Bronchus fibroblast of lung (primary cell): ENCODE results near the genes SHC4, HDC, USP50 and TMOD3.

DNA sequence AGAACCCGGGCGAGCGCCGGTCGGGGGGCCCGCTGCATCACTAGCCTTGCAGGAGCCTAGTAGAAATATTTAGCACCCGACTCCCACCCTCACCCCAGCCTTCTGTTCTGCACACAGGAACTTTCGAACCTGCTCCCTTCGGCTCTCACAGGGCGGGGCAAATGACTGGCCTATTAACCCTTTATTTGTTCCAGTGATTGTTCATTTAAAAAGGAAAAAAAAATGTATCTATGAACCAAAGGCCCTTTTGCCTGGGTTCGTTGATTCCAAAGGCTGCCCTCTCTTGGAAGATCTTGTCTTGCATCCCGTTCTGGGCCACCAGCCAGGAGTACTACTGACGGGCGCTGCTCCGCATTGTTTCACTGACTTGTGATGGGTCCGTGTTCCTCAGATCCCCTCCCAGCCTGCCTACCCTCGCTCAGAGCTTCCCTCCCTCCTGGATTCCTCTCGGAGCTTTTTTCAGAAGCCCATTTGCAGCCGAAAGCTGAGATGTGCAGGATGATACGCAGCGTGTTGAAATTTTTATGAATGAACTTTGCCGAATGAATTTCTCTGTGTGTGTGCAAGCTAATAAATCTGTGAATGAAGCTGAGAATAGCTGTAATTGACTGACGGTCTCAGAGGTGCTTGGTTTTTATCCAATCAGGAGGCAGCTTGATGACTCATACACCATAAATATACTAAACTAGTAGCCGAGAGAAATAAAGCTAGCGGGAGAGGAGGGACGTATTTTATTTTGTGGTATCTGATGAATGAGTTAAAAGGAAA lies at the start of gene SHC4:
SHC4 (minus strand) TSS at position 584 of the 768 bp plus-strand sequence.
- RAMPAGE, long total RNA = no peak

DNA sequence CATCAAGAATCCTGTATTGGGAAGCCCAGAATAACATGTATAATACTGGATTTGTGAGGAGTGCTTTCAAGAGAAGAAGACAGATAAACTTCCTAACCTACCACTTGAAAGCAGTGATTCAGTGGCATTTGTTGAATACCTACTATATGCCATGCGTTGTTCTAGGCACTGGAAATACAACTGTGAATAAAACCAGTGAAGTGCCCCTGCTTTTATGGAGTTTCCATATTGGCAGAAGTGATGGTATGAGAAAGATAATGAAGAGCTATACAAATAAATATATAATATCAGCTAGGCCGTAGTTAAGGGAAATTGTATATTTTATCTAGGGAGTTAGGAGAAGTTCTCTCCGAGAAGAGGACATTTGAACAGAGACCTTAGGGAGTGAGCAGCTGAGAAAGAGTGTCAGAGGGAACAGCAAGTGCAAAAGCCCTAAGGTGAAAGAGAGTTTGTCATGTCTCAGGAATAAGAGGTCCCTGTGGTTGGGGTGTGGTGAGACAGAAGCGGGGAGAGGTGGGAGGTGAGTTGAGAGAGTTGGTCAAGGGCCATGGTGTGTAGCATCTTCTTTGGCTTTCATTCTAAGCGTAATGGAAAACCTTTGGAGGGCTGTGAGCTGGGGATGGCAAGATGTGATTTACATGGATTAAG lies 76.8 kb downstream of the GALK2 start:
- RAMPAGE, long total RNA = no peak

- RAMPAGE, long total RNA = no peak
Observed at GRCh38 chr15:49428052-49429170, 5.4 kb downstream of the FGF7 start.

GRCh38 chr15:49720105-49720477 lies 99.2 kb downstream of the DTWD1 start:
- RAMPAGE, long total RNA = no peak

DNA sequence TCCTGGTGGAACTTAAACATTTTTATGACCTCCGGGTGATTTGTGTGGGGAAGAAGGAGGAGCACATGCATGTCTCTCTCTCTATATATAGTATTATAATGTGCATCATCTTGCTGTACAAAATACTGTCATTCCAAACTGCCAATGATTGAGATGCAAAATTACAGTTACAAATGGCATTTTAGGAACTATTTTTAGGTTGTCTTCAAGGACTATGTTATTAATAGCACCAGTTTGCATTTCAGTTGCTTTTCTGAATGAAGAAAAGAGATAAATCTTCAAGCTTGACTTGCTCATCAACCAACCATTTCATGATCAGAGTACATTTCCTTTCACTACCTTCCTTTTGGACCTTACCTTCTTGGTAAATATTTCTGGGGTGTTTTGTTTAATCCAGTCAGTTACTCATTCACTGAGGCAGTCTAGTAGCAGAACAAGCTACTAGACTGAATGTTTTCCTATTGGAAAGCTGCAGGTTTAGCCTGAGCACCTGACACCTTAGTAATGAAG lies 8.1 kb downstream of the SLC27A2 start:
- RAMPAGE, long total RNA = no peak

DNA sequence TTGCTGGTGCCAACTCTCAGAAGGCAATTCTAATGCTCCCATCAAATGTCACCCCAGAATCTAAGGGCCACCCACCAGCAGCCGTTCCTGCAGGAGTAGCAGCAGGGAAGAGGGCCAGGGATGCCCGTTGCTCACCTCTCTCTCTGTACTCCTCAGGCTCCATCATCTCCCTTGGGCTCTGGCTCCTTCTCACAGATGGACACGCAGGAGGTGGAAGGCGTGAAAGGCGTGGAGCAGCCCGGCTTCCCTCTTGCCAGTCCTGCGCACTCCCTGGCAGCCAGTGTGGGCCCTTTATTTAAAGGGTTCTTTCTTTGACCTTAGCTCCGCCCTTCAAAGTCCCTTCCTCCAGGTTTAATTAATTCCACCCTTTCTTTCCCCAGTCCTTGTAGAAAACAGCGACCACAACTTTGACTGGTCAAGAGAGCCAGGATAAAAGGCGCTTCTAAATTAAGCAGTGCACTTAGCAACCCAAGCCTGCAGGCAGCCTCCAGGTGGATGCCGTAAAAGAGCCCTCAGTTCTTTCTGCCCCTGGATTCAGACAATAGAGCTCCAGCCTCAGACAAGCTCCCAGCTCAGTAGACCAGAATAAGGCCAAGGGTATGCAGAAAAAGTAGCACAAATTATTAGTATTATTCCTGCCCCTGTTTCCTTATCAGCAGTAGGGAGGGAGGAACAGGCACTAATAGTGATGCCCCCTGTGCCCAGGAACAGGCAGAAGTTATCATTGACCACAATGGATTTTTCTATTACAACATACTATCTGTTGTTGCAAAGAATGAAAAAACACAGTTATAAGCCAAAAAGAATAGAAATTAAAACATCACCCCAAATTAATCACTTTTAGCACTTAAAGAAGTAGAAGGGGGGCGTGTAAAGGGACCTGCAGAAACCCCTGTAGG lies at the start of gene HDC:
HDC (minus strand) TSS at position 269 of the 899 bp plus-strand sequence.
- RAMPAGE, long total RNA = no peak

GRCh38 chr15:50546446-50546968 lies at the start of gene USP50:
USP50 (minus strand) TSS chr15:50546666.
- RAMPAGE, long total RNA = no peak

GRCh38 chr15:51089542-51090141 lies 5.1 kb downstream of the TNFAIP8L3 start:
- RAMPAGE, long total RNA = no peak

DNA sequence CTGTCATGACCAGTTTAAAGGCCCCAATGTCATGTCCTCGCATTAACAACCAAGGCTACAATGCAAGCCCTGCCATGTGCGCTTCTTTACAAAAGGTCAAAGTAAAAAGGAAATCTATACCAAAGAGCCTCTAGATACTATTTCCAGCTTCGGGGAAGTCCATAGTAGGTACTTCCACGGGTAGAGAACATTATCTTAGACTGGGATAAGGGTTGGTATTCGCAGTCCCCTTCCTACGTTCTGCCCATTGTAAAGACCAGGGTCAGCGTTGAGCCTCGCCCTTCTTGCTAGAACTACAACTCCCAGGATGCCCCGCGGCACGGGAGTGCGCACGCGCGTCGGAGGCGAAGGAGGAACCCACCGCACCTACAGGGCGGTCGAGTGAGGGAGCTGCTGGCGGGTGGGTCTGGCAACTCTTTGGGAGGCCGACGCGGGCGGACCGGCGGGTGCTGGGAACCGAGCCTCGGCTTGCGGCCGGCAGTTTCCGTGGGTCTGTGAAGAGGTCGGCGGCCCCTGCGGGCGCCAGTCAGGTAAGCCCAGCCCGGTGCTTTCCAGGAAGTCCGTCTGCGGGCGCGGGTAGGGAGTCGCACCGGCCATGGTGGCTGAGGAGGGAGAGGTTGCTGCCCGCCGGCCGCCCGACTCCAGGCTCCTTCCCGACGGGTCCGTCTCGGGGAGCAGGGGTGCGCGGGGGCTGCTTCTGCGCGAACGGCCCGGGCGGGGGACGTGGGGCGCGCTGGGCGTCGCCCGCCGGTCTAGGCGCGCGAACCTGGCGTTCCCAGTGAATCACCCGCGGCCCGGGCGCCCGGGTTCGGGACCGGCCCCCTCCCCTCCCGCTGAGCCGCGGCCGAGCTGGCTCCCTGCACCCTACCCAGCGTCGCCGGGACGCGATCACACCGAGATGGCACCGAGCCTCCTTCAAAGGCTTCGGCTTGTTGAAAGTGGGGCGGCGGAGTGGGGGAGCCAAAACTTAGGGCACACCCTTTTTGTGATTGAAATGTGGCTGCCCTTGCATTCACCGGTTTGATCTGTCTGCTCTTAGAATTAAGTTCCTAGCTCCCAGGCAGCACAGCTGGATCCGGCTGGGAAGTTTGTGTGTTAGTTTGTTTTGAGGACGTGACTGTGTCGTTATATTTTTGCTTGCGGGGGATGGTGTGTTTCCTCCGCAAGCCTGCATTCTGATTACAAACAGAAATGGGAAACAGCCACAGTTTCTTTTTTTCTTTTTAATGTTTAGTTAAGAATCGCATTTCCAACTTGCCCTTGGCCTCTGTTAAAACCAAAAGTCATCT lies at the start of gene TMOD3:
TMOD3 (plus strand) TSS at position 347 of the 1,289 bp plus-strand sequence.
- RAMPAGE, long total RNA = start-site peak on the plus strand centred at position 365 of the sequence, 43 bp wide, 200 and 299 reads in 2 replicates

- RAMPAGE, long total RNA = no peak
Observed at GRCh38 chr15:51935471-51936747, 35.7 kb downstream of the LEO1 start.

DNA sequence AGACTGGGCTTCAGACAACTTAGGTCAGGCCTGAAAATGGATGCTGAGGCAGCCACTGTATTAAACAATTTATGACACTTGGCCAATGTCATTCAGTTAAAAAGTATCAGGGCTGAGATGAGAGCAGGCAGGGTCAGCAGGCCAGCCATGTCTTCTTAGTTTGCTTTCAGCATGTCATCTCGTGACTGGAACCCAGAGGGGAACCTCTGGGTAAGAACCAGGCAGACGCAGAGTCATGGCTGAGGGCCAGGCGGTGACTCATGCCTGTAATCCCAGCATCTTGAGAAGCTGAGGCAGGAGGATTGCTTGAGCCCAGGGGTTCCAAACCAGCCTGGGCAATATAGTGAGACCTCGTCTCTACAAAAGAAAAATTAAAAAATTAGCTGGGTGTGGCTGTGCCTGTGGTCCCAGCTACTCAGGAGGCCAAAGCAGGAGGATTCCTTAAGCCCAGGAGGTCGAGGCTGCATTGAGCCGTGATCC lies 11.8 kb downstream of the BCL2L10 start:
- RAMPAGE, long total RNA = no peak

DNA sequence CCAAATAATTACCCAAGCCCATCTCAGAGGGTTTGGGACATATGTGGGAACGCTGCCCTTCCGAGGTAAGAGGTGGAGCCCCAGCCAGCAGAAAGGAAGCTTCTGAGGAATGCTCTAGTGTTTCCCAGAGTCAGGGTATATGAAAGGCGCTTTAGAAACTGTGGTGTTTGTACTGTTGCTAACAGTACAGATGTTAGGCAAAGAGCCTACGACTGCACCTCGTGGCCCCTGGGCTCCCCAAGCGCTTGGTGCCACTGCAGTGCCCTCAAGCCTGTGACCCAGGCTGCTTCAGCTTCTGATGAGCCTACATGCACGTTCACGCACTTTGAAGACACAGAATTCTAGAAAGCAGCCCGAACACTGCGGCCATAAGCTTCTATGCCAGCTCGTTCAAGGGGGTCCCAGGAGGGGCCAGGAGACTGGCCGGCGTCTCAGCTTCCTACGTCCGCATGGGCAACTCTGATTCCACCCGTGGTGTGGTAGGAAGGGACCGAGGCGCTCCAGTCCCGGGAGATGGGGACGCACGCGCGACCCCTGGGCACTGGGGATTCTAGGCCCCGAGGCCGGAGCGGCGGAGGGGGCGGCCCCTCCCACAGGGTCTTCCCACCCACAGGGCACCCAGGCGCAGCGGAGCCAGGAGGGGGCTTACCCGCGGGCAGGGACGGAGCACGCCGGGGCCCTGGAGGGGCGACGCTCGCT lies 722 bp downstream of the MYO5C start:
- RAMPAGE, long total RNA = no peak

- RAMPAGE, long total RNA = no peak
Observed at GRCh38 chr15:52415978-52416292, 112.7 kb downstream of the MYO5A start.

- RAMPAGE, long total RNA = no peak
Observed at GRCh38 chr15:52417276-52417822, 111.3 kb downstream of the MYO5A start.

GRCh38 chr15:52727868-52728337 lies 48.7 kb upstream of the ATOSA start:
- RAMPAGE, long total RNA = no peak

DNA sequence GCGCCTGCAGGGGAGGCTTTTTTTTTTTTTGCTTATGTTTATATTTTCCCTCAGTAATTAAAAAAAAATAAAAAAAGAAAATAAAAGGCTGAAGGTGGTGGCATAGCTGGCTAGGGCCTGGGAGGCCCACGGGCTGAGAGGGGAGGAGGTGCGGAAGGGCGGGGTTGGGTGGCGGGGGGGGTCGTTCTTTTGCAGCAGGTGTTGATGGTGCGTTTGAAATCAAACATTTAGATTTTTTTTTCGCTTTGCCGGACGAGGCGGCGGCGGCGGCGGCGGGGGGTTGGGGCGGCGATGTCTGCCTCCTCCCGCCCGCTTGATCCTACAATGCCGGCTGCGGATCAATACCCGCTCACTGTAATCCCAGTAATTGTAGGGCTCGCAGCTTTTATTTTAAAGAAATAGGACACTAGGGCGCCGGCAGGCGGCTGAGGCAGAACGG lies 15.0 kb upstream of the ONECUT1 start:
- RAMPAGE, long total RNA = no peak

- RAMPAGE, long total RNA = no peak
Observed at GRCh38 chr15:55246647-55246898, 43.0 kb downstream of the RAB27A start.

- RAMPAGE, long total RNA = no peak
Observed at GRCh38 chr15:55385368-55385910, 22.7 kb downstream of the CCPG1 start.

DNA sequence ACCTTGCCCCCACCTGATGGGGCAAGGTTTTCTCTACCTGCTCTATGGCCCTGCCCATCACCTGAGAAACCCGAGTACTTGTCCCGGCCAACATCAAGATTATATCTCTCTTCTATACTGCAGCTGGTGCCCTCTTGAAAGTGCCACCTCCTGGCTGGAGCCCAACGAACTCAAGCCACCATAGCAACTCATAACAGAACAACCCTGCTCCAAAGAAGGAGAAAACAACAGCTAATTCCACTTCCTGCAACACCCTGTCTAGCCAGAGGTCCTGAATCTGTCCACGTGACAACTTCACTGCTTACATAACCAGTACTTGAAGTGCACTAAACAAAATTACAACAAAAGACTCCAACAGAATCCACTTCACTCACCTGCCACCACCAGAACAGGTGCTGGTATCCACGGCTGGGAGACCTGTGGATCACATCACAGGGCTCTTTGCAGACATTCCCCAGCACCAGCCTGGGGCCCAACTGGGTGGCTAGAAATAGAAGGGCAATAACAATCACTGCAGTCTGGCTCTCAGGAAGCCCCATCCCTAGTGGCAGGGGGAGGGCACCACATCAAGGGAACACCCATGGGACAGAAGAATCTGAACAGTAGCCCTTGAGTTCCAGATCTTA lies 49.3 kb downstream of the PIERCE2 start:
- RAMPAGE, long total RNA = no peak

- RAMPAGE, long total RNA = no peak
Observed at GRCh38 chr15:55992868-55993476, 440 bp downstream of the NEDD4 start.